ENCODE results near the genes TTC39A, KTI12 and ZFYVE9.

DNA sequence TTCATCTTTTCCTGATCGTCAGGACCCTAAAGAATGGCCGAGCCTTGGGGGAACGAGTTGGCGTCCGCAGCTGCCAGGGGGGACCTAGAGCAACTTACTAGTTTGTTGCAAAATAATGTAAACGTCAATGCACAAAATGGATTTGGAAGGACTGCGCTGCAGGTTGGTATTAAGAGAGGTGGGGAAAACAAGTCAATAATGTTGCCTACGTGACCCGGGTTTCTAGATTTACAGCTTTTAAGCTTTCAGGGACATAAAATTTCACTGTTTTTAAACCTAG, 231 bp downstream of the CDKN2C start:
- PRO-cap, result no peak

GRCh38 chr1:50979531-50980041, 9.5 kb downstream of the CDKN2C start:
- PRO-cap, result no peak

- PRO-cap, result bidirectional peak, plus-strand start at chr1:51330517, minus-strand start at chr1:51330534; unidirectional peak, minus-strand start at chr1:51330730
Observed at GRCh38 chr1:51329963-51330893, at the start of gene TTC39A. TTC39A (minus strand) TSS chr1:51330562.

DNA sequence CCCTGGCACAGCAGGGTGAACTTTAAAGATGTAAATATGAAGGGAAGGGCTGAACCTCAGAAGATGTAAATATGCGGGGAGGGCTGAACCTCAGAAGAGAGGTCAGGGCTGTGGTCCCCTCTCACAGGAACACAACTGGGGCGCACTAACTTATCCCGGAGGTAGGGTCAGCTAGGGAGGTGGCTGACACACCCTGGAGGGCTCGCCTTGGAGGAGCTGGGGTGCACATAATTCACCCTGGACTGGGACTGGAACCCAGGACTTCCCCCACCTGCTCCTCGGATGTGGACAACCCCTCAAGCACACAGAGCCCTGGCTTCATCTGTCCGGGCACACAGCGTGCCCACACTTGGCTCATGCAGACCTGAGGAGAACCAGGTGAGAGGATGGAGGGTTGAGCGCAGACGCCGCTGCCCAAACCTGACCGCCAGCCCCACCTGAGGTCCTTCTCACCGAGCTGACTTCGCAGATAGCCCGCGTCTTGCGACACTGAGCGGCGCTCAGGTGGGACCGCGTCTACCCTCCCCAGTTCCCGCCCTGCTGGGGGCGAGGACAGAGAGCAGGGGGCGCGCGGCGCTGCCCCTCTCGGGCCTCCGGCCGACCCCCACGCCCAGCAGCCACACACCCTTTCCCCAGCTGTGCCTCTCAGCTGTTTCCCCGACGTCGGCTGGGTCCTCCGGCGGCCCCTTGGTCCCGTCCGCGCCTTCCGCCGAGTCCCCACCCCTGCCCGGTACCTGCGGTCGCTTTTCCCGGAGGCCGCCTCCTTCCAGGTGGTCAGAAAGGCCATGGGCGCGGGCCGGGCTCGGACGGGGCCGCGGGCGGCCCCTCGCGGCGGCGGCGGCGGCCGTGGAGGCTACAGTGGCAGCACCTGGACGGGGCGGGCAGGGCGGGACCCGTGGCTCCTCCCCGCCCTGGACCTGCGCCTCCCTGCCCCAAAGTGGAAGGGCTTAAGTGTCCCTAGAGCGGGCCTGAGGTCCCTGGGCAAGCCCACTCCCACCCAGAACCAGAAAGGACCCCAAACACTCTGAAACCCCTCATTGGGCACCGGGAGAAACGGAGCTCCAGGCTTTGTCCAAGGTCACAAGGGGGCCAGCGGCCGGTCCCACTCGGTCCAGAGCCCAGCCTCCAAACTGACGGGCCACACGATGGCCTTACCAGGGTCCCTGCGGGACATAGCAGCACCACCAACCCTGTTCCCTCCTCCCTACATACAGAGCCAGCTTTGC, 14.3 kb upstream of the TTC39A start:
- PRO-cap, result no peak

DNA sequence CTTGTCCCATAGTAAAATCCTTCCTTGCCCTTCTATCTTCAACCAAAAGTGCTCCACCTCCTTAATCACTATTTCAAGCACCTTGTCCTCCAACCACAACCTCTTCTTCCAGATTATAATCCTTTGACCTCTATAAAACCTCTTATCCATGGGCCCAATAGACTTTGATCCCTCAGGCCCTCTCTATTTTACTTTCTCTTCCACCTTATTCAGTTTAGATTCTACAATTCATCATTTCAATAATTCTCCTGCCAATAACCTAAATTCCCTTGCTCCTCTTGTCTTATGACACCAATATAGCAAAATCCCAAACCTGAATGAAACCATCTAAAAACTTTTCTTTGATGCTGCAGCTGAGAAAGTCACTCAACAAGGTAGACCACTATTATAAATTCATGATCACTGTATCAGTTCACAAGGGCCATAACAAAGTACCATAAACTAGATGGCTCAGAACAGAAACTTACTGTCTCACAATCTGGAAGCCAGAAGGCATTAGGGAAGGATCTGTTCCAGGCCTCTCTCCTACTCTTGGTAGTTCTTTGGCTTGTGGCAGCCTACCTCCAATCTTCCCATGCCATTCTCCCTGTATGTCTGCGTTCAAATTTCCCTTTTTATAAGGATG, 24.8 kb downstream of the EPS15 start:
- PRO-cap, result unidirectional peak, plus-strand start at position 488 of the sequence

DNA sequence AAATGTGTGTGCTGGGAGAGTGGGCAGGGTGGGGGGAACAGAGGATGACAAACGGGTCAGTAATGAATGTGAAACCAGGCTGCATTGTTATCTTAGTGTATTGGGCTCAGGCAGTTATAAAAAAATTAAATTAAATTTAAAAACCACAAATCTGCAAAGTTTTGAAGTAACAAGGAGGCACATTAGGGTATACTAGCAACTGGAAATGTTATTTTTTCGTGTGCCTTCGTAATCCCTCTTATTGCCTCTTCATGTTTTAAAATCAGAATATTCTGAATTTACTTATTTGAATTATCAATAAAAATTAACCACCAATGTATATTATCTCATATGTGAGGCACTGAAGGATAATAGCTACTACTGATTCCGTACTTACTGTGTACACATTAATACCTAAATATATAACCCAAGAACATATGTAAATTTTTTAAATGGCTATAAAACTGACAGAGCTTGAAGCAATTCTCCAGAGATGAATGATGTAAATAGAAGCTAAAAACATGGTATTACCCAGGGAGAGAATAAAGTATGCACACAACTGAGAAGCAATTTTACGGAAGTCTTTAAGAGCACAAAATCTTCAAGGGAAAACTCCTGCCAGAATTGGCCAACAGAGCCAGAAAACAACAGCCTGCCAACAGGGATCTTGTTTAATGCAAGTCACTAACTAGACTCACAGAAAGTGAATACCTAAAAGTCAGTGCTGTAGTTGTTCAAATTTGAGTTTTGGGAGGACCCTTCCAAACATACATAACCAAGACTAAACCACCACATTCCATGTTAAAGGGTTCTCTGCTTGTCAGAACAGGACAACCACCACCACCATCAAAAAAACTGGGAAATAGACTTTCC, 1.9 kb downstream of the EPS15 start:
- PRO-cap, result no peak

- PRO-cap, result no peak
Observed at GRCh38 chr1:51789020-51789857, 89.3 kb downstream of the NRDC start.

DNA sequence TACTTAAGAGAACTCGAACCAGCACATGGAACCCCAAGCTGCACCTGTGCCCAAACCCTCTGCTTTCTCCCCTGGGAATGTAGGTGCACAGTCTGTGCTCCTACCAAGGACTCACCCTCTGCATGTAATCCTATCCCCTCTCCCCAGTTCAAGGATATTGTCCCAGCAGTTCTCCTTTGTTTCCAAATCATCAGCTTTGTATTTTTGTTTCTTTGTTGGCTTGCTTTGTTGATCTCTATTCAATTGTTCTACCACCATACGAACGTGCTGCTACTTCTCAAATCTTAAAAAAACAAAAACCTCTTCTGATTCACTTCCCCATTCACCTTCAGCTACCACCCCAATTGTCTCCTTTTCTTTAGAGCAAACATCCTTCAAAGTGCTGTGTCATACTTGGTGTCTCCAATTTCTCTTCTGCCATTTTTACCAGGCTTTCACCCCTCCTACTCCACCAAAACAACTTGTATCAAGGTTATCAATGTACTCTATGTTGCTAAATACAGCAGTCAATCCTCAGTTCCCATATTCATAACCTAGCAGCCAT, 26.7 kb downstream of the RAB3B start:
- PRO-cap, result no peak

- PRO-cap, result no peak
Observed at GRCh38 chr1:51976704-51977673, 13.5 kb downstream of the RAB3B start.

GRCh38 chr1:52033651-52034072, at the start of gene KTI12:
KTI12 (minus strand) TSS chr1:52033810.
- PRO-cap, result bidirectional peak, plus-strand start at chr1:52033898, minus-strand start at chr1:52033803

DNA sequence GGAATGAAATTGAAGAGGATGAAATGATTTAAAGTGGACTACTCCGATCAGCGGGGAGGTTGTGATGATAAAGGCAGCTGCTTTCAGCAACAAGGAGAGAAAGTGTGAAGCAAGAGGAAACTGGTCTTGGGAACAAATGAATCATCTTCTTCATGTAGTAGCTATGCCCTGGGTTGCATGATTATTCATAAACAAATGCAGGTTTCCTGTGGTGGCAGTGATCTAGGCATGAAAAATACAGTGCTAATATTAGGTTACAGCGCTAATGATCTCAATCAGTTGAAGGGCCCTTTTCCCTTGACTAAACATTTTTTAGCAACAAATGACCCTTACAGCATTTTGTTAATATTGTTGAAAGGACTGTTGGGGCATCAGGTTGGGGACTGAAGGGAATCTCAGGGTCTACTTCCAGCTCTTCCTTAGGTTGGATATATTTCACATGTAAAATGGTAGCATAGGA, 2.0 kb upstream of the ZFYVE9 start:
- PRO-cap, result no peak

DNA sequence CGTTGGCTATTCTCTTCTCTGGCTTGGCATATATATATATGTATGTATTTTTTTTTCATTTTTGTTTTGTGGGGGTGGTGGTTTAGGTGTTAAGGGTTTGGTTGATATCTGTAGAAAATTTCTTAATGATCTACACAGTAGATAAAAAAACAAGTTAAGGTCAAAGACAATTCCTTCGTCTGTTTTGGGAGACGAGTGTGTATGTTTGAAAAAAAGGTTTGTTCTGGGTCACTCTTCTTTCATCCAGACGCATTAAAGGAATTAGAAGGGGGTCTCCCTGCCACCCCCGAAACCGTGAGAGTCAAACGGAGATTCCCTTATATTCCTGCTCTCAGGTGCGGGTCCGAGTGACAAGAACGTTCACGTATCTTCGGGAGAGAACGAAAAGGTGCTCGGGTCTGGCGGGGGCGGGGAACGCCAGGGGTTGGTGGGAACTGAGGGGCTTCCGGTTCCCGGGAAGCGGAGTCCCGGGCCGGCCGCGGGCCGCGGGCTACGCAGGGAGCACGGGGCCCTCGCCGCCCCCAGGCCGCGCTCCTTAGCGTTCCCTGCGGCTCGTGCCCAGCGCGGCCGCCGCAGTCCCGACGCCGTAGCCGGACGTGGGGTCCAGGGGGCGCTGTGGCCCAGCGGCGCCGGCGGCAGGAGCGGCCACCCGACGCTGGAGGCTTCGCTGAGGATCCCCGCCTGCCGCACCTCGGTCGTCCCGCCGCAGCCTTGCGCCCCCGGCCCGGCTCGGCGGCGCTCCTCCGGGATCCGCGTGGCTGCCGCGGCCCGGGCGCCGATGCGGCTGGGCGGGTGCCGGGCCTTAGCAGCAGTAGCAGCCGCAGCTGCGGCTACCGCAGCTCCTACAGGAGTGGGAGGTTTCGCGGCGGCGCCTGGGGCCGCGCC, at the start of gene ZFYVE9:
Gene ZFYVE9 (plus strand): TSS at position 648 of the 885 bp plus-strand sequence.
- PRO-cap, result unidirectional peak, plus-strand start at position 472 of the sequence; bidirectional peak, plus-strand start at position 648 of the sequence, minus-strand start at position 537 of the sequence

DNA sequence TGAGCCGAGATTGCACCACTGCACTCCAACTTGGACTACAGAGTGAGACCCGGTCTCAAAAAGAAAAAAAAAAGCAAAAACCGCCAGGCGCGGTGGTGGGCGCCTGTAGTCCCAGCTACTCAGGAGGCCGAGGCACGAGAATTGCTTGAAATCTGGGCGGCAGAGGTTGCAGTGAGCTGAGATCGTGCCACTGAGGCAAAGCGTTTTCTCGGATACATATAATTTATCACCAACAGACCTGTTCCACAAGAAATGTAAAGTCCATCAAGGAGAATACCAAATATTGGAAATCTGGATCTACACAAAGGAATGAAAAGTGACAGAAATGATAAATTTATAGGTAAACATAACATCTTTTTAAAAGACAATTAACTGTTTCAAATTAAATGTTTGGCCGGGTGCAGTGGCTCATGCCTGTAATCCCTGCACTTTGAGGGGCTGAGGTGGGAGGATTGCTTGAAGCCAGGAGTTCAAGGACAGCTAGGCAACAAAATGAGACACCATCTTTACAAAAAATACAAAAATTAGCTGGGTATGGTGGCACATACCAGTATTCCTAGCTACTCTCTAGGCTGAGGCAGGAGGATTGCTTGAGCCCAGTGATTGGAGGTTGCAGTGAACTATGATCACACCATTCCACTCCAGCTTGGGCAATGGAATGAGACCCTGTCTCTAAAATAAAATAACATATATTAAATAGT, 51.1 kb downstream of the CC2D1B start:
- PRO-cap, result no peak

GRCh38 chr1:52467565-52467934, 63.1 kb downstream of the PRPF38A start:
- PRO-cap, result no peak

- PRO-cap, result no peak
Observed at GRCh38 chr1:52641282-52641762, 8.4 kb downstream of the SHISAL2A start.

GRCh38 chr1:52746247-52746531, 19.9 kb downstream of the ZYG11B start:
- PRO-cap, result no peak

DNA sequence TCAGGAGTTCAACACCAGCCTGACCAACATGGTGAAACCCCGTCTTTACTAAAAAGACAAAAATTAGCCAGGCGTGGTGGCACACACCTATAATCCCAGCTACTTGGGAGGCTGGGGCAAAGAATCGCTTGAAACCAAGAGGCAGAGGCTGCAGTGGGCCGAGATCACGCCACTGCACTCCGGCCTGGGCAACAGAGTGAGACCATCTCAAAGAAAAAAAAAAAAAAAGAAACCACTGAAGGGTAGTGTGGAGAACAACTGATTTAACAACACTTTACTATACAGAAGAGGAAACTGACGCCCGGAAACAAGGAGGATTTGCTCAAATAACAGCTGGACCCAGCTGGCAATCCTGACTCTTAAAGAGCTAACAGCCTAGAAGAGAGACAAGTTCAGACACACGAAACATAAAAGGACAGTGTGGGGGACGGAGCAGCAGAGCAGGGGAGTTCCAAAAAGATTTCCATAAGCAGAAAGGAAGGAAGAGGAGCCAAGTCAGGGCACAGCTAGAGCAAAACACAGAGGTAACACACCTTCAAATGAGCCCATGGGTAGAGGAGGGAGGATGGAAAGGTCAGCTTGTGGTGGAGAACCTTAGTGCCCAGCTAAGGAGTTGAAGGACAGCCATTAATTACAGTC, 4.4 kb downstream of the ECHDC2 start:
- PRO-cap, result no peak

- PRO-cap, result no peak
Observed at GRCh38 chr1:53094573-53095243, 32.7 kb downstream of the PODN start.

DNA sequence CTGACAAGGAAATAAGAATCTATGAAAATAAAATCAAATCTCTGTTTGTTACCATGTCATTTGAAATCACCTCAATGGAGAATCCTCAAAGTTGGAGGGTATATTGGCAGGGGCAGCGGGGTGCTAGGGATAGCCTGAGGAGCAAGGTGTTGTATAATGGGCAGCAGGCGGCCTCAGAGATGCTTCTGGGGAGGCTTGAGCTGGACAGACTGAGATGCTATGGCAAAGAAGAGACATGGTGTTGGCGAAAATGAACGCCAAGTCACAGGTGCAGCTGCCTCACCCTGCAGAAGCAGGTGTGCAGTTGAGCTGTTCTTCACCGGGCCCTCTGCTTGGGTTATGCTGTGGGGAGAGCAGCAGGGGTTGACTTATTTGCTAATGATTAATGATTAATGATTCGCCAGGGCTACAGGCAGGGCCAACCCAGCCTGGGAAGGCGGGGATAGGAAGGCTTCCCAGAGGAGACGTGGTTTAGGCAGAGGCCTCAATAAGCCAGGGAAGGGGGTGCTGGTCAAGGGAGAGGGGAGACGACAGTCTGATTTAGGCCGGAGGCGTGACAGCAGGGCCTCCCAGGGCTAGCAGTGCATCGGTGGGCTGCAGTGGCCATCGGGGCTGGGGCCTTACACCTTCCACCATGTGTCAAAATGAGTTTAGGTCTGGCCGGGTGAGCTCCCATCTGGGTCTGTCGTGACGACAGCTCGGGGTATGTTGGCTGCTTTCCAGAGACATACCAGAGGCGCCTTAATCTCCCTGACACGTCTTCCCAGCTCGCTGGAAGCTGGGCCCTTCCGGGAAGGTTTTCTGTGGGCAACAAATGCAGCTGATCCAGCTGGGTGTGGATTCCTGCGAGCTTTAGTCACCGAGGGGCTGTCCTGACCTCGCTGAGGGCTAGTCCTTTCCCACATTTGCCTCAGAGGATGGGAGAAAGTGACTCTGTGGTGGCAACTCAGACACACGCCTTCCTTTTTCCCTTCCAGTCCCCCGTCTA, 3.5 kb upstream of the SLC1A7 start:
- PRO-cap, result no peak

GRCh38 chr1:53246814-53247084, 8.4 kb upstream of the MAGOH start:
- PRO-cap, result no peak